Panc1 (cell line): ENCODE data around the genes EGFR and SEPTIN14.

- RRBS, 2 experiments, result no CpG with 5 or more reads among the region's 5 CpGs
Observed at GRCh38 chr7:50706259-50706752, 76.4 kb downstream of the GRB10 start.

DNA sequence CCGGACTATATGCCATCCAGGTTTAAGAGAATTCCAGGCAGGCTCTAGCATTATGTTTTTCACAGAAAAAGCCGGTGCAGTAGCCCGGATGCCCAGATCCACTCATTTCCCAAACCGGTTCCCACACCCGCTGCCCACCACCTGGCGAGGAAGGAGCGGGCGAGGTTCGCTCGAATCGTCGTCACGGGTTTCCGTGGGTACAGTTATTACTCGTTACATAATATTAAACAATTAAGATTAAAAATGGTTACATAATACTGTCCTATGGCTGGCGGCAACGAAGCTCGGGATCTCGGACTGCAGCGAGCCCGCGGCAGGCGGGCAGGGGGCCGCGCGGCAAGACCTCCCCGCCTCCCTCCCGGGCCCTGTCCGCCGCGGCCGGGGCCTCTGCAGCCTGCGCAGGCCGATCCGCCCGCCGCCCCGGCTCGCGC is 740 bp downstream of the GRB10 start:
- RRBS, 2 experiments, result 44 to 45% methylated on average over 9 to 11 of the region's 40 CpGs

- RRBS, 2 experiments, result no CpG with 5 or more reads among the region's 1 CpG
Observed at GRCh38 chr7:50812828-50813239, 30.1 kb upstream of the GRB10 start.

DNA sequence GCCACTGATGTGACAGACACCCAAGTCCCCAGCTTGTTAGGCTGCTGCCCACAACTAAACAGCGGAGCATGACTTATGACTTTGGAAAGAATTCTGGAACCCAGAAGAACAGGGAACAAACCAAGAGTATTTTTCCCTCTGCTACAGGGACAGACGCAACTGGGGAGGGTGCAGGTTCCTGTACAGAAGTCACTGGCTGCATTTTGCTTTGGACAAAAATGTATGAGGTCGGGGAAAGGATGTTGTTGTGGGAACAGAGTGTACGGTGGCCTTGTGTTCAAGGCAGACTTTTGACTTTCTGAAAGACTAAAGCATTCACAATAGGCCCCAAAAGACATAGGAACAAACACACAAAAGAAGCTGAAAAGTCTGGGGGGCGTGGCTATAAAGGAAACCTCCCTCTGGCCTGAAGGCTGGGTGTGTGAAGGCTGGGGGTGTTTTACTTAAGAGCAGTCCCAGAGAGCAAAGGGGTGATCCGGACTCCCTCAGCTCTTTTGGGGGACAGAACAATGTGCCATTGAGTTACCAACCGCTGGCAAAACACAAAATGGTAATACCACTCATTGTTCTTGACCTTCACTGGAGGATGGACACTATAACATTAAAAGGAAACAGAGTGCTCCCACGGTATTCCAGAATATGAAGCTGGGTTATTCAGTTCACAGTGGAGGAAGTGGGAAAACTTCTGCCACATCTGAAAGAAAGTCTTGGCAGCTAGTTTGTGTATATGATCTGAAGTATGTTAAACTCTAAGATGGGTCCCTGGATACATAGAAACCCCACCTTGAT is 189.1 kb downstream of the COBL start:
- RRBS, 2 experiments, result no CpG with 5 or more reads among the region's 8 CpGs

- RRBS, 2 experiments, result no CpG with 5 or more reads among the region's 23 CpGs
Observed at GRCh38 chr7:52274287-52274659, 761.2 kb upstream of the POM121L12 start.

DNA sequence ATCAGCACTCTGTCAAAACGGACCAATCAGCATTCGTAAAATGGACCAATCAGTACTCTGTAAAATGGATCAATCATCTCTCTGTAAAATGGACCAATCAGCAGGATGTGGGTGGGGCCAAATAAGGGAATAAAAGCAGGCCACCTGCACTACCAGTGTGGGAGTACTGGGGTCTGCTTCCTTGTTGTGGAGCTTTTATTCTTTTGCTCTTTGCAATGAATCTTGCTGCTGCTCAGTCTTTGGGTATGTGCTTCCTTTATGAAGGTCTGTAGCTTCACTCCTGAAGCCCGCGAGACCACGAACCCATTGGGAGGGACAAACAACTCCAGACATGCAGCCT is 17.9 kb upstream of the POM121L12 start:
- RRBS, 2 experiments, result no CpG with 5 or more reads among the region's 5 CpGs

GRCh38 chr7:53365847-53366133 is 330.4 kb downstream of the POM121L12 start:
- RRBS, 2 experiments, result no CpG with 5 or more reads among the region's 1 CpG

- RRBS, 2 experiments, result no CpG with 5 or more reads among the region's 9 CpGs
Observed at GRCh38 chr7:54811799-54812294, 52.8 kb upstream of the SEC61G start.

DNA sequence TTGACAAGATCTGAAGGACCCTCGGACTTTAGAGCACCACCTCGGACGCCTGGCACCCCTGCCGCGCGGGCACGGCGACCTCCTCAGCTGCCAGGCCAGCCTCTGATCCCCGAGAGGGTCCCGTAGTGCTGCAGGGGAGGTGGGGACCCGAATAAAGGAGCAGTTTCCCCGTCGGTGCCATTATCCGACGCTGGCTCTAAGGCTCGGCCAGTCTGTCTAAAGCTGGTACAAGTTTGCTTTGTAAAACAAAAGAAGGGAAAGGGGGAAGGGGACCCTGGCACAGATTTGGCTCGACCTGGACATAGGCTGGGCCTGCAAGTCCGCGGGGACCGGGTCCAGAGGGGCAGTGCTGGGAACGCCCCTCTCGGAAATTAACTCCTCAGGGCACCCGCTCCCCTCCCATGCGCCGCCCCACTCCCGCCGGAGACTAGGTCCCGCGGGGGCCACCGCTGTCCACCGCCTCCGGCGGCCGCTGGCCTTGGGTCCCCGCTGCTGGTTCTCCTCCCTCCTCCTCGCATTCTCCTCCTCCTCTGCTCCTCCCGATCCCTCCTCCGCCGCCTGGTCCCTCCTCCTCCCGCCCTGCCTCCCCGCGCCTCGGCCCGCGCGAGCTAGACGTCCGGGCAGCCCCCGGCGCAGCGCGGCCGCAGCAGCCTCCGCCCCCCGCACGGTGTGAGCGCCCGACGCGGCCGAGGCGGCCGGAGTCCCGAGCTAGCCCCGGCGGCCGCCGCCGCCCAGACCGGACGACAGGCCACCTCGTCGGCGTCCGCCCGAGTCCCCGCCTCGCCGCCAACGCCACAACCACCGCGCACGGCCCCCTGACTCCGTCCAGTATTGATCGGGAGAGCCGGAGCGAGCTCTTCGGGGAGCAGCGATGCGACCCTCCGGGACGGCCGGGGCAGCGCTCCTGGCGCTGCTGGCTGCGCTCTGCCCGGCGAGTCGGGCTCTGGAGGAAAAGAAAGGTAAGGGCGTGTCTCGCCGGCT is at the start of gene EGFR:
EGFR (plus strand) TSS at position 611 of the 981 bp plus-strand sequence.
- RRBS, 2 experiments, result 1 to 5% methylated on average over 37 to 49 of the region's 102 CpGs

DNA sequence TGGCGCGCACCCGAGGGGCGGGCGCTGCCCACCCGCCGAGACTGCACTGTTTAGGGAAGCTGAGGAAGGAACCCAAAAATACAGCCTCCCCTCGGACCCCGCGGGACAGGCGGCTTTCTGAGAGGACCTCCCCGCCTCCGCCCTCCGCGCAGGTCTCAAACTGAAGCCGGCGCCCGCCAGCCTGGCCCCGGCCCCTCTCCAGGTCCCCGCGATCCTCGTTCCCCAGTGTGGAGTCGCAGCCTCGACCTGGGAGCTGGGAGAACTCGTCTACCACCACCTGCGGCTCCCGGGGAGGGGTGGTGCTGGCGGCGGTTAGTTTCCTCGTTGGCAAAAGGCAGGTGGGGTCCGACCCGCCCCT is 952 bp downstream of the EGFR start:
- RRBS, 2 experiments, result under 1 to 4% methylated on average over 11 of the region's 32 CpGs

- RRBS, 2 experiments, result no CpG with 5 or more reads among the region's 8 CpGs
Observed at GRCh38 chr7:55043531-55044148, 24.8 kb downstream of the EGFR start.

GRCh38 chr7:55077371-55078429 is 58.9 kb downstream of the EGFR start:
- RRBS, 2 experiments, result no CpG with 5 or more reads among the region's 36 CpGs

DNA sequence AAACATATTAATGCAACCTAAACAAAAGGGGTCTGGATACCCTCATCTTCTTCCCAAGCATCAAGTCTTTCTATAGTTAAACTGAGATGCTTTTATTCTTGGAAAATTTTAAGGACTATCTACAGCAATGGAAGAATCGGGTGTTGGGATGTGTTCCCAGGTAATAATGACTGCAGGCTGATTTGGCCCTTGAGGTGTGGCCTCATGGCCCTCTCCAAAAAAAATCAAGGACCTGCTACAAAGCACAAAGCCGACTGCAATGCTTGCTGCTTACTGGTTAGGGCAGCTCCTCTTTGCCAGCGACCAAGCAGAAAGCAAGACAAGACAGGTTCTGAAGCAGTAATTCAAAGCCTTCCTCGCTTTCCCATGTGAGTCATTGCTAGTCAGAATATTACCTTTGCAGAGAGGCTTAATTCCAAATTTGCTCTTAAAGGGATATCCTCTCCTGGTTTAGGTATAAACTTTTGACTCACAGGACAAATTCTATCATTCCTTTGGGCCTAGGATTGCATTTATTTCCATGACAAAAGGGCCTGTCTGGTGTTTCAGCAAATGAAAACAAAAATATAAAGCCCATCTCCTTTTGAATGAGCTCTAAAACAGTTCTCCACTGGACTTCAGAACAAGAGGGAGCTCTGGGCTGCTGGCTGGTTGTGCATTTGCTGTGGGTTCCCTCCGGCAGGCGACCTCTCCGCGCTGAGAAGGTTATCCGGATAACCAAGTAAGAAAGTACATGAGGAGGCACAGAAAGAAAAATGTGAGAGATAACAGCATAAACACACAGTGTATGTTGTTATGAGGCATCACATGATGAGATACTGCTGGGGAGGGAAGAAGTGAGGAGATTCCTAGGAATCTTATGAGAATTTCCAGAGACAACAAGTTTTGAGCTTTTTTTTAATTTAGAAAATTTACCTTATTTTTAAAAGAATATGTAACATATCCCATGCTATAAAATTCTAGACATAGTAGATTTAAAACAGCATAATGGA is 90.7 kb downstream of the EGFR start:
- RRBS, 2 experiments, result no CpG with 5 or more reads among the region's 9 CpGs

- RRBS, 2 experiments, result no CpG with 5 or more reads among the region's 16 CpGs
Observed at GRCh38 chr7:55188542-55189312, 169.9 kb downstream of the EGFR start.

GRCh38 chr7:55465925-55466380 is 100.8 kb downstream of the LANCL2 start:
- RRBS, 2 experiments, result no CpG with 5 or more reads among the region's 4 CpGs

DNA sequence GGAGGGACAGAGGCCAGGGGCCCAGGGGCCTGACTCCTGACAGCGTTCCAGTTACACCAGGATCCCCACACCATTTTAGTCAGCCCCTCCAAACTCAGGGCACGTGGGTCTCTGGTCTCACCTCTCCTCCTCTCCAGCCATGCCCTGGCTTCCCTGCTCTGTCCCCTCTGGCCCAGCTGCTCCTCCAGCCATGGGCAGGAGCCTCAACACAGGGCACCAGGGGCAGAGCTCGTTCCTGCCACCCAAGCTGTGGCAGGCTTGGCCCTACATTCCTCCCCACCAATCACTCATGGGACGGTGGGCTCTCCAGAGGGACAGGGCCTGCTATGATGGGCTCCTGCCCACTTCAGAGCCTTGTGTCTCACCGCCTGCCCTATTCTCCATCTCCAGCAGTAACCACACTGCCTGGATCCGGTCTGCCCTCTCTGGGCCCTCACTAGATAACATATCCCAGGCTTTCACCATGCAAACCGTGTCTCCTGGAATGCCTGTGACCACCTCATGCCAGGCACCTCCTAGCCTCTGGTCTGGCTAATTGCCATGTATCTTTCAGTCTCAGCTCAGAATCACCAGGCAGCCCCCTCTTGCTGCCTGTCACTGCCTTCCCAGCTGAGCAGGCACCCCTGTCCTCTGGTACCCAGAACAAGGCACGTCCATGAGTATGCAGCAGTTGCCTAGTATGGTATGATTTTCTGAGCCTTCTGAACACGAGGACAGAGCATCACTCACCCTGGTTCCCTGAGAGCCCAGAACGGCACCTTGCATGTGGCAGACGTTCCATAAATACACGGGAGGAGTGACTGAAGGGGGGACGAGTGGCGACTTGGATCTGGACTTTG is 95.5 kb downstream of the VOPP1 start:
- RRBS, 2 experiments, result no CpG with 5 or more reads among the region's 14 CpGs

- RRBS, 2 experiments, result no CpG with 5 or more reads among the region's 12 CpGs
Observed at GRCh38 chr7:55484323-55484956, 87.9 kb downstream of the VOPP1 start.

GRCh38 chr7:55565199-55565597 is 7.1 kb downstream of the VOPP1 start:
- RRBS, 2 experiments, result no CpG with 5 or more reads among the region's 5 CpGs

- RRBS, 2 experiments, result no CpG with 5 or more reads among the region's 2 CpGs
Observed at GRCh38 chr7:55862695-55862934, at the start of gene SEPTIN14. Gene SEPTIN14, minus strand, starts transcription at chr7:55862752.

DNA sequence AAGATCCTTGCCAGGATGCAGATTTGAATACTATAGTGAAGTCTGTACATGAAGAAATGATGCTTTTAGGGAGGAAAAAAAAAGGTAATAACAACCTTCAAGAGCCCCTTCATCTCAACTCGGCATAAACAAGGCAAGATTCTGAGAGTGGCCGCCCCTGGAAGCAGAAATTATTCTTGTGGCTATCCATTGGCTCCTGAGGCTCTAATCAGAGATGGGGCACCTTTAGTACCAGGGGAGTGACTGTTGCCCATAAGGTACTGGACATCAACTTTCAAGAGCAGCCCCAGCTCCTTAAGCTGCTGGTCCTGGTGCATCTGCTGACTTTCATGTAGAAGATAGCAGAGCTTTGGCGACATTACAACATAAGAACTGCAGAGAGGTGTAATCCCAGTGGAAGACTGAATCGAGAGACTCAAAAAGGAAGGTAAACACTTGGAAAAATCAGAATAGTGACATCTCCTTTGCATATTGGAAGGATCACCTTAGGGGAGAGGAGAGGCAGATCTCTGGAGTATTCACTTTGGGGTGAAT is 24.5 kb downstream of the ZNF713 start:
- RRBS, 2 experiments, result no CpG with 5 or more reads among the region's 4 CpGs